LHCN-M2 (cell line): ENCODE measurements around the gene CPN1.

GRCh38 chr10:98173092-98173631 lies 38.7 kb downstream of the R3HCC1L start:
- RAMPAGE, long total RNA, result no peak

- RAMPAGE, long total RNA, result no peak
These were observed 65.3 kb downstream of the LOXL4 start for GRCh38 chr10:98202548-98203266.

GRCh38 chr10:98223732-98224088 lies 44.3 kb downstream of the LOXL4 start:
- RAMPAGE, long total RNA, result no peak

GRCh38 chr10:98253549-98253955 lies 14.4 kb downstream of the LOXL4 start:
- RAMPAGE, long total RNA, result no peak

- RAMPAGE, long total RNA, result no peak
These were observed 1.5 kb upstream of the LOXL4 start for GRCh38 chr10:98269416-98270023.

- RAMPAGE, long total RNA, result no peak
These were observed 6.9 kb upstream of the LOXL4 start for GRCh38 chr10:98274846-98275249.

DNA sequence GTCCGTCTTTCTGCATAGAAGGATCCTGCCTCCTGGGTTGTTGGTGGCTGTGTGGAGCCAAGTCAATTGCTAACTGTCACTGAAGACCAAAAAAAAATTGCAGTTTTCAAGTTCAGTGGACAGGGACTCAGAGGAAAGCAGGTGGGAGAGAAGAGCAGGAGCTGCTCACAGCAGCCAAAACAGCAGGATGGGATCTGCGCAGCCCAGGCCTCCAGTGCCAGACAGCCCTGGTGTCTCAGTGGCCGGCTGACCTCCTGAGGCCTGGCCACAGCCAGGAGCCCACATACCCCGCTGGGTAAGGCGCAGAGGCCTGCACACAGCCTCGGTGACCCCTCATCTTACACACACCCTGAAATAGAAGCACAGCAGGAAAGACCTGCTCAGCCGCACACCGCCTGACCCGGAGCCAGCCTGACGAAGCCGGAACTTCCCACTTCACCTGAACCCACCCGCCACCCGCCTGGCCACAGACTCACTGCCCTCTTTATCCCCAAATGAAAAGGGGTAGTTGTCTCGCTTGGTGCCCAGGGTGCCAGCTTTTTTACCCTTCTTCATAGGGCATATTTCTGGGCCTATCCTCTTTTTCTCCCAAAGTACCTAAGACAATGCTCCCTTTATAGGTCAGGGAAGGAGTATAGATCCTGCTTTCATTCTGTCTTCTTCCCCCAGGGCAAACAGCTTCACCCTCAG lies 49.3 kb downstream of the PYROXD2 start:
- RAMPAGE, long total RNA, result no peak

DNA sequence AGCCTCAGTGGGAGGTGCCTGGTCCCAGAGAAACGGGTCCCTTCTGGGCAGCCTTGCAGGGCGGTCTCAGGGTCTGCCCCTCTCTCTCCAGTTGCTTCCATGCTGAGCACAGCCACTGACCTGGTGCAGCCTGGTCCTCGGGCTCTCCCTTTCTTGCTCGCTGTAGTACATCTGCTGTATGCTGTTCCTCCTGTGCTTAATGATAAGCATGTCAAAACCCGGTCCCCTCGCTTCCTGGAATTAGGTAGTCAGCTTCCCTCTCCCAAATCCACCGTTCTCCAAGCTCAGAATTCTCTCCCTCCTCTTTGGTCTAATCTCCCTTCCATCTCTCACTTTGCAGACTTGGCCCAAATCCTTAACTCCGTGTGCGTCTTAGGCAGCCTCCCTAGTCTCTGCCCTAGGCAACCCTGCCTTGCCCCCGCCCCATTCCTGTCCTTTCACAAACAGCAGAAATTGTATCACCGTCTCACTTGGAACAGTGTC lies 11.1 kb upstream of the HPS1 start:
- RAMPAGE, long total RNA, result no peak

- RAMPAGE, long total RNA, result no peak
These were observed 10.7 kb upstream of the NKX2-3 start for GRCh38 chr10:99521844-99522543.

- RAMPAGE, long total RNA, result no peak
These were observed 1.1 kb upstream of the SLC25A28 start for GRCh38 chr10:99621180-99621833.

DNA sequence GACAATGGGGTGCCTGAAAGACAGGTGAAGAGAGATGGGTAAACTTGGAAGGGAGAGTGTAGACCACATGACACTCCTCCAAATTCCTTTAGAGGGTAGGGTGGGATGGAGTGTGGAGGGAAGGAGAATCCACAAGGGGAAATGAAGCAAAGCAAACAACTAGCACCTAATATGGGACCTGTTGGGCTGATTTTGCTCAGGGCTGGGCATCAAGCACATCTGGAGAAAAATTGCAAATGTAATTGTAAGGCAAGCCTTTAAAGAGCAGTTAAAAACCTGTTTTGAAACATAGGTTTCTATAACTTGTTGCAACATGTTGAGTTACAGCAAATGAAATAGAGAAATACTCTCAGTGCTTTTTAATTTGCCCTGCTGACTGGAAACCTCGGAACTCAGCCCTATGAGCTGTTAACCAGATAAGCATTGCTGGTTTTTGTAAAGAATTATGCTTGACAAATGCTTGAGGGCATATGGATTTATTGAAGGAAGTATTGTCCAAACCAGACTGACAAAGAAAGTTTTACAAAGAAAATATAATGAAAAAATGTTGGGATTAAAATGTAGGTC lies 2.7 kb upstream of the ENTPD7 start:
- RAMPAGE, long total RNA, result no peak

DNA sequence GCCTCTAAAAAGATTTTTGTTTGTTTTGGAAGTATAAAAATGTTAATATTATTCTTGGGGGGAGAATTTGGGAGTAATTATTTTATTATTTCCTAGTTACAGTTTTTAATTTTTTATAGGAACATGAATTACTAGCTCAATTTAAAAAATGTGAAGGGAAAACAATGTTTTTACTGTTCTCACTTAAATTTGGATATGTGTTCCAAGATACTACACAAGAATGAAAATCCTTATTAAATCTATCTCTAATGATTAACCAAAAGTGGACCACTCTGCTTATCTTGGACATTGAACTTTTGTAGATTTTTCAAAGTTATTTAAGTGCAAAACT lies 6.8 kb upstream of the ABCC2 start:
- RAMPAGE, long total RNA, result no peak

GRCh38 chr10:99921803-99922623 lies 87.7 kb downstream of the DNMBP start:
- RAMPAGE, long total RNA, result no peak

GRCh38 chr10:99930259-99931197 lies 79.2 kb downstream of the DNMBP start:
- RAMPAGE, long total RNA, result no peak

DNA sequence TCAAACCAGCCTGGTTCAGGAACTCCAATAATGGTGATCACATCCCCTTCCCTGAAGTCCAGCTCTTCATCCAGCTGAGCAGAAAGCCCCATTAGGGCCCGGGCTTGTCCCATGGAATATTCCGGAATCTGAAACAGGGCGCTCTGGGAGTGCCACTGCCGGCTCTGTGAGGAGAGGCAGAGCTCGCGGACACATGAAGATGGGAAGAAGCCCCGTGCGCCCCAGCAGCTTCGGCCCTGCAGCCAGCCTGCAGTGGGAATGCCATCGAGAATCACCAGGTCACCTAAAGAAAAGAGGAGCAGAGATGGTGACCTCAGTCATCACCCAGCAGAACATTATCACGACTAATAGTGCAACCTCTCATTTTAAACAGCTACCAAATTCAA lies 52.8 kb downstream of the DNMBP start:
- RAMPAGE, long total RNA, result no peak

- RAMPAGE, long total RNA, result no peak
These were observed at the start of gene CPN1 for GRCh38 chr10:100080991-100082299. Gene CPN1 (minus strand): TSS chr10:100081869.

GRCh38 chr10:100285800-100286538 lies 511 bp downstream of the BLOC1S2 start:
- RAMPAGE, long total RNA, result start-site peak on the minus strand at chr10:100286154-100286220, 49 reads

- RAMPAGE, long total RNA, result no peak
These were observed 11.0 kb downstream of the SEC31B start for GRCh38 chr10:100508727-100509039.

DNA sequence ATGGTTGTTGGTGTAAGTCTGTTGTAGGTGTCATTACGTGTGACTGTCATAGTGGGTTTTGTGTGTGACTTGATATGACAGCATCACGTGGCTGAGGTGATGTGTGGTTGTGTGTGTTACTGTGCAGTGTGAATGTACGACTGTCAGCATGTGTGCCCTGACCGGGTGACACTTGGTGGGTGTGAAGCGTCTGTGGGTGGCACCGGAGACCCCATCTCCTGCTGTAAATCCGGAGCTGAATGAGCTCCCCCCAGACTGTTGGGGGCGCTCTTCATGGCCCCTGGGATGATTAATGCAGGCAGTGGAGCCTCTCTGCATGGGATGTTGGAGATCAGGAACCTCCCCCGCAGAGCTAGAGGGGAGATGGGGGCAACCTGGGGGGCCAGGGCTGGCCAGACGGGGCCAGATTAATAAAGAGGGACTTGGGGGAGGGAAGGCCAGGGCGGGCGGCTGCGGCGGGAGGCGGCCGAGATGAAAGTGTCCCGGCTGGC lies 33.9 kb downstream of the HIF1AN start:
- RAMPAGE, long total RNA, result no peak

- RAMPAGE, long total RNA, result no peak
These were observed 90.2 kb upstream of the PAX2 start for GRCh38 chr10:100654805-100655883.